ENCODE measurements around a stretch of chr5.

GRCh38 chr5:149383039-149383864, 4.2 kb upstream of the IL17B start:
- PRO-cap, 3 experiments, result no peak in any of the 3 experiments
- RAMPAGE, long total RNA, result no peak

GRCh38 chr5:149424373-149425154, 45.5 kb upstream of the IL17B start:
- PRO-cap, 3 experiments, result no peak in any of the 3 experiments
- RAMPAGE, long total RNA, result no peak

- PRO-cap, 3 experiments, result no peak in any of the 3 experiments
- RAMPAGE, long total RNA, result no peak
Observed at GRCh38 chr5:149425513-149426129, 46.5 kb upstream of the IL17B start.

DNA sequence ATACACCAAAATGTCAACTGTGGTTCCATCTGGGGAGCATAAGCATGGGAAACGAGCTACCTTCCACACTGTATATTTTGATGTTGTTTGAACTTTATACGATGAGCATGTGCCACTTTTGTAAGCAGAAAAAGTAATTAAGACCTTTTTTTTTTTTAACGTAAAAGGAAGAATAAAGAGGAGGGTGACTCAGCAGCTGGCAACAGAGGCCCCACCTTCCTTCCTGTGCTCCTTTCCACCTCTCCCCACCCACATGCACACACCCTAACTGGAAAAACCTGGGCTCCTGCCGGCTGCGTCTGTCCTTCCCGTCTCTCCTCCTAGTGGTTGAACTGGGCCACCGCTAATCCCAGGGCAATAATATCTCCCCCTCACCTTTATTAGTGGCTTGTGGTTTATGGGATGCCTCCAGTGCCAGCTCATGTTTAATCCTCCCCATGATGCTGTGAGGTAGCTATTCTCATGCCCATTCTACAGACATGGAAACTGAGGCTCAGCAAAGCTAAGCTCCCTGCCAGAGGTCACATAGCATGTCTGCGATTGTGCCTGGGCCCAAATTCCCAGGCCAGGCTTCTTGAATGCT, 60.8 kb upstream of the IL17B start:
- PRO-cap, 3 experiments, result no peak in any of the 3 experiments
- RAMPAGE, long total RNA, result no peak

- PRO-cap, 3 experiments, result no peak in any of the 3 experiments
- RAMPAGE, long total RNA, result no peak
Observed at GRCh38 chr5:149492048-149493178, 58.8 kb downstream of the CSNK1A1 start.

- PRO-cap, 3 experiments, result no peak in any of the 3 experiments
- RAMPAGE, long total RNA, result no peak
Observed at GRCh38 chr5:149537291-149537811, 13.9 kb downstream of the CSNK1A1 start.

GRCh38 chr5:149600914-149601951, 19.9 kb downstream of the ARHGEF37 start:
- PRO-cap, 3 experiments, result no peak in any of the 3 experiments
- RAMPAGE, long total RNA, result no peak

DNA sequence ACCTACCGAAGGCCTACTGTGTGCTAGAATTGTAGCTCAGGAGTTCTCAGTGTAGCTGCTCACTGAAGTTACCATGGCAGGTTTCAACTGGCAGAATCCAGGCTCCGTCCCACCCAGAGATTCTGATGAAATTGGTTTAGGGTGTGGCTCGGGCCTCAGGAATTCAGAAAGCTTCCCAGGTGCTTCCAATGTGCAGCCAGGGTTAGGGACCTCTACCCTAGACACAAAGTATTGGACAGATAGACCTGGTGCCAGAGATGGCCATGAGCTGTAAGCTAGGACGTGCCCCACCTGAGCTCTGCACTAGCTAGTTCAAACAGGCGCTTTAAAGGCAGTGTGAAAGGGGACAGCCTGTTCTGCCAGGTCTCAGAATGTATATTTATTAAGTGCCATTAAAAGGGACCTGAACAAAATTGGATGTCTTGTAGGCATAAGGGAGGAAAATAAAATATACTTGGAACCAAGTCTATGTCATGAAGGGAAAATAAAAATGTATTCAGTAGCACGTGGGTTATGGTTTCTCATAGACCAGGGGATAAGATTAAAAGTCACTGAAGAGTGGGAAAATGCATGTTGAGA, 52.8 kb downstream of the ARHGEF37 start:
- PRO-cap, 3 experiments, result no peak in any of the 3 experiments
- RAMPAGE, long total RNA, result no peak

DNA sequence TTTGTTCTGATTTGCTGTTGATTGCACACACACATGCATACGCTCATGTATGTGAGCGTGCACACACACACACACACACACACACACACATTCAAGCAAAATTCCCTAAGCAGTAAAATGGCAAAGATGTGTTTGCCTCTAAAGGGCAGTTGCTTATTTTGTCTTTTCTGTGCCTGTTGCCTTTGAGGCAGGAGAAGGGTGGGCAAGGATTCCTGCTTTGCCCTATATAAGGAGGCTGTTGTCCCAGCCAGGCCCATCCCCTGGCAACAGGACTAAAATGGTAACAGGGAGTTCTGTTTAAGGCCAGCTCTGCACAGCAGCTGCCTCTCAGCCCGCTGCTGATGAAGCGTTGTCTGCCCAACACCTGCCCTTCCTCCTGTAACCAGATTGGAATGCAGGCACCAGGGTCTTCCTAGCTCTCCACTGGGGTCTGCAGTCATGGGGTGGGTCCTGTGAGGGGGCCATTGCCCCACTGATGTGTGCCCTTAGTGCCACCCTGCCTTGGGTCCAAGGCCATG, 64.4 kb downstream of the PPARGC1B start:
- PRO-cap, 3 experiments, result no peak in any of the 3 experiments
- RAMPAGE, long total RNA, result no peak

DNA sequence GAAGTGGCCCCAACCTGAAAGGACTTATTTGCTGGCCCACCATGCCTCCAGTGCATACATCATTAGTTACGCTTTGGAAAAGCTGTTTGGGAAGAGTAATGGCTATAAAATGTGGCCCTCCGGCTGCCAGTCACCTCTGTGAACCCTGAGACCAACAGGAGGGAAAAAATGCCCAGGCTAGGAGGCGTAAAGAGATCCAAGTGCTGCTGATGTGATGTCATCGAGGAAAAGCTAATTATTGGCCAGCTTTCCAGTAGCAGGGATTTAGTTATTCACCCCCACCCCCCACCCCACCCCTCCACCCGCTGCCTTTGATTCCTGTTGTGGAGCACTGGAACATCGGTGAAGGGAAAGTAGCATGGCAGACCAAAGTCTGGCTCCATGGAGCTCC, 2.6 kb upstream of the SLC26A2 start:
- PRO-cap, 3 experiments, result no peak in any of the 3 experiments
- RAMPAGE, long total RNA, result no peak

DNA sequence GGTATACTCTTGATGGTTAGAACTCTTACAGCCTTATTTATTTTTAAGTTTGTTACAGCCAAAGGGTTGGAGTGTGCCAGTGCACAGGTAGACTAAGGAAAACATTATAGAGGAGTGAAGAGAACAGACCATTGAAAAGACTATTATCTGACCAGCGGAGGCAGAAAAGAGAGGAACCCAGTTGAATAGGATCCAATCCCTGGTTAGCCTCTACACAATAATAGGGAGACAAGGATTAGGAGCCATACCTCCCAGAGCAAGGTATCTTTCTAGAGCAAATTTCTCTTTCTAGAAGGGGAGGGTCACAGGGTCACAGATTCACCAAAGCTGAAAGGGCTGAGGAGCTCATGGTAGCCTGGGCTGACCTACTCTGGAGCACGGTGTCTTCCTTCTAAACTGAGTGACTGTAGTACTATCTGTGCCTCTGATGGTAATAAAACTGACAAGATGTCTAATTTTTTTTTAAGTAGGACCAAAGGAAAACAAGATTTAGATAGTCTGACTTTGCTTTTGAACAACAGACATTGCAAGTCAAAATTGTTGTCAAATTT, 15.5 kb downstream of the TIGD6 start:
- PRO-cap, 3 experiments, result no peak in any of the 3 experiments
- RAMPAGE, long total RNA, result no peak

- PRO-cap, 3 experiments, result peak in 3 of 3 experiments; most common plus-strand start chr5:150021975 (in 3)
- RAMPAGE, long total RNA, result no peak
Observed at GRCh38 chr5:150021733-150022578, 21.4 kb downstream of the HMGXB3 start.

DNA sequence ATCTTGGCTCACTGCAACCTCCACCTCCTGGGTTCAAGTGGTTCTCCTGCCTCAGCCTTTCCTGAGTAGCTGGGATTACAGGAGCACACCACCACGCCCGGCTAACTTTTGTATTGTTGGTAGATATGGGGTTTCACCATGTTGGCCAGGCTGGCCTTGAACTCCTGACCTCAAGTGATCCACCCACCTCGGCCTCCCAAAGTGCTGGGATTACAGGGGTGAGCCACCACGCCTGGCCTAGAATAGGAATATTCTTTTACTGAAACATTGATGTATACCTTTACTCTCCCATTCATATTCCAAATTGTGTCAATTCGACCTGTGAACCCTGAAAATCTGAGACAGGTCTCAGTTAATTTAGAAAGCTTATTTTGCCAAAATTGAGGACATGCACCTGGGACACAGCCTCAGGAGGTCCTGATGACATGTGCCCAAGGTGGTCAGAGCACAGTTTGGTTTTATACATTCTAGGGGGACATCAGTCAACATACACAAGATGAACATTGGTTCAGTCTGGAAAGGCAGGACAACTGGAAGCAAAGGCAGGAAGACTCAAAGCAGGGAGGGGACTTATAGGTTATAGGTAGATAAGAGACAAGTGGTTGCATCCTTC, 27.2 kb downstream of the HMGXB3 start:
- PRO-cap, 3 experiments, result no peak in any of the 3 experiments
- RAMPAGE, long total RNA, result no peak

DNA sequence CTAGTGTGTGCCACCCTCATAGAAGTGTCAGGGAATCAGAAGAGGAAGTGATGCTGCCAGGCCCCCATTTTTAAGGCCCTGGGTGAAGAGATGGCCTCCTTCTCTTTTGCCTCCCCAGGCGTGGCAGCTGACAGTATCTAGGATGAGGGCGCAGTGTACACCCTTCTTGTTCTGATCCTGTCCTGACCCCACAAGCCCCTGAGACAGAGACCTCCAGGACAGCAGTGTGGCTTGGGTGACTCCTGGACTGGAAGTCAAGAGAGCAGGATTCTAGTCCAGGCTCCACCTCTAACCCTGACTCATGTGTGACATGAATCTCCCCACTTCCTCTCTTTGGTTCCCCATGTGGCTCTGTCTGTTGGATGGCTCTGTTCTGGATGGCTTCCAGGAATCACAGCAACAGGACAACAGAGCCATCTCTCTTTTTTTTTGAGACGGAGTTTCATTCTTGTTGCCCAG, 27.7 kb downstream of the CSF1R start:
- PRO-cap, 3 experiments, result no peak in any of the 3 experiments
- RAMPAGE, long total RNA, result no peak

GRCh38 chr5:150115464-150116138, 29.2 kb upstream of the CSF1R start:
- PRO-cap, 3 experiments, result no peak in any of the 3 experiments
- RAMPAGE, long total RNA, result no peak

DNA sequence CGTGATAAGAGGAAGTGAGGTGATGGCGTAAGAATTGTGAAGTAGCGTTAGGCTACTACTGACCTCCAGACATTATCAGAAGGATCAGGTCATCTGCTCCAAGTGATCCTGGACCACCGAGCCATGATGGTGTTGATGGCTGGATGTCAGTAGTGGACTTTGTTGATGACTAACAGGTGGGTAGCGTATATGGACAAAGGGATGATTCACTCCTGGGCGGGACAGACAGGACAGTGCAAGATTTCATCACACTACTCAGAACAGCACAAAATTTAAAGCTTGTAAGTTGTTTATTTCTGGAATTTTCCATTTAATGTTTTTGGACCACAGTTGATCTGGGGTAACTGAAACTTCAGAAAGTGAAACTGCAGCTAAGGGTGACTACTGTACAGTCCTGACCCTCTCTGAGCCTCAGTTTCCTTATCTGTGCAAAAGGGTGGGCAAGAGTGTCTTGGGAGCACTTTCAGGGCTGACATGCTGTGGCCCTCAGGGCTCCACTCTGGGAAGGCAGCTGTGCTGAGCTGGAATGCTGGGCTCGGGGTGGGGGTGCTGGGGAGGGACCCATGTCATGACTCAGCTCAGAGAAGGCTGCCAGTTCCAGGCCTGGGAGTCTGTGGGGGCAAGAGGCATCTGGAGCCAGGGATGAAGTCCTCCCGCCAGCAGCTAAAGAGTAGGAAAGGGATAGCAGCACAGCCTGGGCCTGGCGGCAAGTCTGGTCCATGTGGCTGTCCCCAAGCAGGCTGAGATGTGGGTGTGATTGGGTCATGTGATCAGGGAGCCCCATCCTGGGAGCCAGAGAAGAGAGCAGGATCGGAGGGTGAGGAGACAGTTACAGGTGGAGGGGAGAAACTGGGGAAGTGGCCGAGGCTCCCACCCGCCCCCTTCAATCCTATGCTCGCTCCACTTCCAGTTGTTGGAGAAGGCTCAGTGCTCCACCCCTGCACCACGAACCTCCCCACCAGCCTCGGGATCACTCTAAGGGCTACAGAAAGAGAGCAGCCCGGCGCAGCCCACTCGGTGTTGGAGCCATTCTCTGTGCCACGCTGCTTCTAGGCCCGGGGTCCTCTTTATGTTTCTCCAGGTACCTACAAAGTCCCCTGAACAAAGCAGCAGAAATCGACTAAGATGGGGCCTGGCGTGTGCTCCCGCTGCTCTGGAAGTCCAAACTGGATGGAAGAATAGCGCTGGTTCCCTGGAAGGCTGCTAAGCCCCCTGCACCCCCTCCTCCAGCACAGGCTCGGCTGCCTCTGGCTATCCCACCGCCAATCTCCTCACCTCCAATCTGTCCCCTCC, 12.3 kb downstream of the PDGFRB start:
- PRO-cap, 3 experiments, result no peak in any of the 3 experiments
- RAMPAGE, long total RNA, result no peak

GRCh38 chr5:150146716-150147193, 8.9 kb downstream of the PDGFRB start:
- PRO-cap, 3 experiments, result no peak in any of the 3 experiments
- RAMPAGE, long total RNA, result no peak

GRCh38 chr5:150178054-150178777, 11.6 kb downstream of the CDX1 start:
- PRO-cap, 3 experiments, result no peak in any of the 3 experiments
- RAMPAGE, long total RNA, result no peak

DNA sequence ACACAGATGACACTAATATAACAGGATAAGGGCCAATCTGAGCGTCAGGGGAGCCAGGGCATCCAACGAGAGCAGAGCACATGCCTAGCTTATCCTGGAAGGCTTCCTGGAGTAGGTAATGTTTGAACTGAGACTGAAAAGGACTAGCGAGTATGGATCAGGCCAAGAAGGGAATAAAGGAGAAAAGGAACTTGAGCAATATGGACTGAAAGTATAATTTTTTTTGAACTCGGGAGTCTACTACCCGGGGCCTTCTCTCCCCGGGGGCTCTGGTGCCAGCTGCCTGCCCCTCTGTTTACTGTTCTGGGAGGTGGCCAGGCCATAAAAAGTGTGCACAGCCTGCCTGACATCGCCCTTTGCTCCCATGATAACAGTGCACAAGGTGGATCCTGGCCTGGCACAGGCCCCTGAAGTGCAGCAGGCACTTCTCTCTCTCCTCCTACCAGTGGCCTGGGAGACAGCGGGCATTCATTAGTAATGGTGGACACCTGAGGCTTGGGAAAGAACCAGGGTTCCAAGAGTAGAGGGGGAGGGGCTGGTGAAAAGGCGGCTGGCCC, 4.7 kb upstream of the SLC6A7 start:
- PRO-cap, 3 experiments, result no peak in any of the 3 experiments
- RAMPAGE, long total RNA, result no peak

DNA sequence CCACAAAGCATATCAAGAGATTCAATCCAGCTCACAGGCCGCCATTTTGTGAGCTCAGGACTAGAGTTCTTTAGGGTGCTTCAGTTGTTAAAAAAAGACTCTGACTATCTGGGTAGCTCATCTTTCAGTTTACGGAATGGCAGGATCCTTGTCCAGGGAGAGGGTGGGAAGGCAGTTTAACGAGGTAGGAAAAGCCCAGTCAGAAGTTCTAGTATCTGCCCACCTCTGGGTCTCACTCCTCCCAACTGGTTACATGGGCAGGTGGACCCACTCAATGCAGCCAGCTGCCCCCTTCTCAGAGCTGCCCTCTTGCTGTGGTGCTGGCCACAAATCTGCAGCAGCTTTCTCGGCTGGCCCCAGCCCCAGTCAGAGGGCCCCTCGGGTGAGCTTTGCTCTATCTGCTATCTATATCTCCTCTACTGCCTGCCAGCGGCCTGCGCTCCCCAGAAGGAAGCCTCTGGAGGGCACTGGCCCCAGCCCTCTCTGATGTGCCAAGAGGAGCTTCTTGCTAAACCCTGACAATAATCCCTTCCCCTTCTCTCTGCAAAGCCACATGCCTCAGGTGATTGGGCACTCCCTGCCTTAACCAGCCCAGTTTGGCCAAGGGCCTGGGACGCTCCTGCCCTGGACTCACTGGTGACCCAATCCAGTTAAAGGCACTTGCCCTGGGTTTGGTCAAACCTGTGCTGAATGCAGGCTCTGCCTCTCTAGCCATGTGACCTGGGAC, 42.9 kb downstream of the CAMK2A start:
- PRO-cap, 3 experiments, result no peak in any of the 3 experiments
- RAMPAGE, long total RNA, result no peak